ENCODE data around the gene MAP3K9.

GRCh38 chr14:70339696-70340167 is 19.8 kb downstream of the COX16 start:
- RRBS, result no CpG with 5 or more reads among the region's 3 CpGs

- RRBS, result no CpG with 5 or more reads among the region's 8 CpGs
Observed at GRCh38 chr14:70416230-70416684, 633 bp downstream of the SYNJ2BP start.

GRCh38 chr14:70559011-70559763 is 24.4 kb upstream of the ADAM20 start:
- RRBS, result no CpG with 5 or more reads among the region's 3 CpGs

DNA sequence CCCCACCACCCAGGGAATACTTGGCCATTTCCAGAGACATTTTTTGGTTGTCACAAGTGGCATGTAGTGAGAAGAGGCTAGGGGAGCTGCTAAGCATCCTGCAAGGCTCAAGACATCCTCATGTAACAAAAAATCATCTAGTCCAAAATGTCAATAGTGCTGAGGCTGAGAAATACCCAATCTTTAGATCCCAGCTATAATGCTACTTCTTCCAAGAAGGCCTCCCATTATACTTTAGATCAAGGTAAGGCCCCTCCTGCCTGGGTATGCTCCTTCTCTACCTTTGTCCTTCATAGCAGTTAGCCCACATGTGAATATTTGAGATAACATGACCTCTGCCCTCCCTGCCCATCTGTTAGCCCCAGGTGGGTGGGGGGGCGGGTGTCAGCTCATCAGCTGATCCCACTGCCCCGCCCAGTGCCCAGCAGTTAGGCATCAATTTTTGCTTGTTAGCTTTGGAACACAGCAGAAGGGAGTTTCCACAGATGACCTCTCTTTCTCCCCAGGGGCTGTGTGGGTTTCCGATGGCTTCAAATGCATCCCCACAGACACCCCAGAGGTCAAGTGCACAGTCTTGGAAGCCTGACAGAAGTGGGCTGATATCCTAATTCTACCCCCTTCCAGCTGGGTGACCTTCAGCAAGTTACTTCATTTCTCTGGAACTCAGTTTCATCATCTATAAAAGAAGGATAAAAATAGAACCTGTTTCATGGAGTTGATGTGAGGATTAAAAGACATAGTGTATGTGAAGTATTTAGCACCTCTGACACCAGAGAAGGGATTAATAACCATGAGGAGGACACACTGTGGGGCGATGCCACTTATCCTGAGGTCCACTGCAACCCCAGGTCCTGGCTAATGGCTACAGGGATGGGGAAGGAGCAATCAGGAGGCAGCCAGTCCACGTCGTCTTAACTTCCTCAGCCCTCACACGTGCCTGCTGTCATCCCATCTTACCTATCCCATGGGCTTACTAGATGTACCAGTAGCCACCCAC is 21.9 kb downstream of the TTC9 start:
- RRBS, result no CpG with 5 or more reads among the region's 7 CpGs

DNA sequence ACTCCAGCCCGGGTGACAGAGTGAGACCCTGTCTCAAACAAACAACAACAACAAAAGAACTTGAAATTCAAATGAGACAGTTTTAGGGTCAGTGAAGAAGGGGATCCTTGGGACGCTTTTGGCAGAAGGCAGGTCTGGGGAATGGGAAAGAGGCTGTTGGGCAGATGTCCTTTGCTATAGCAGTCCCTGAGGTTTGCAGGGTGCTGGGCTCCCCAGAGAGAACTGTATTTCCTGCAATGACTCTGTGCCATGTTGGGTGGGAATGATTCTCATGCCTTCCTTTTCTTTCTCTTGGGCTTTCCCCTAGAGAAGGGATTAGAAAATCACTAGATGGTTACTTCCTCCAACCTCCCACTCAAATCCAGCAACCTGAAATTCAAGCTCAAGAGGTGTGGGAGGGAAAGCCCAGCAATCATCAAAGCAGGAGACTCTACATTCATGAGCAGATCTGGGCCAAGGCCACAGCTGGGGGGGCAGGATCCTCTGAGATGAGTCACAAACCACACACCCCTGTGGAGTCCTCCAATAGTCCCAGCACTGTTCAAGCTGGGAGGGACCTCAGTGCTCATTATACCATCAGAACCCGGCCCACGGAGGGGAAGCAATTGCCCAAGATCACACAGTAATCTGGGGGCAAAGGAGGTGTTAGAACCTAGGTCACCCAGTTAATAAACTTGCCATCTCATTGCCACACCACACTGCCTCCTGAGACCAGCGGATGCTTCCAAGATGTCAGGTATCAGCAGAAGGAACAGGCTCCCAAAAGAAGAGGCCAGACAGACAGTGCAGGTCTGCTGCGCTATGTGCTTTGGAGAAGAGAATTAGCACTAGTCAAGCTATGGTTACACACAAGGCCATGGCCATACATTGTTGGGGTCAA is 65.5 kb downstream of the TTC9 start:
- RRBS, result no CpG with 5 or more reads among the region's 6 CpGs

DNA sequence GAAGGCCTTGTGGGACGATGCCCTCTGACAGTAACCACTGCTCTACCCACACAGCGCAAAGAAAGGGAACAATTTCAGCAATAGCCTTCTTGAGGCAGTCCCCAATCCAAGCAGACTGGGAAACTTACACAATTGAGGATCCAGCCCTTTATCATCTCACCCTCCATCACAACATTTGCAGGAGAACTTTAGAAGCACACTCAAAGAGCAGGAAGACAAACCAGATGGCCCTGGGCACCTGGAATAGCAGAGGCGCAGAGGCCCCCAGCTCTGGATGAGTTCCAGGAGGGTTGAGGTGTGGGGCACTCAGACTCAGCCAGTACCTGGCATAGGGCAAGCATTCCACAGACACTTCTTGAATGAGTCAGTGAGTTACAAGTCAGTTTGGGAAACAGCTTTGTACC is 54.5 kb downstream of the MAP3K9 start:
- RRBS, result no CpG with 5 or more reads among the region's 3 CpGs

- RRBS, result 1% methylated on average over 25 of the region's 103 CpGs
Observed at GRCh38 chr14:70809101-70810088, at the start of gene MAP3K9. MAP3K9 (minus strand) TSS chr14:70809513.

GRCh38 chr14:70821538-70822468 is 12.5 kb upstream of the MAP3K9 start:
- RRBS, result 3% methylated on average over 16 of the region's 74 CpGs

DNA sequence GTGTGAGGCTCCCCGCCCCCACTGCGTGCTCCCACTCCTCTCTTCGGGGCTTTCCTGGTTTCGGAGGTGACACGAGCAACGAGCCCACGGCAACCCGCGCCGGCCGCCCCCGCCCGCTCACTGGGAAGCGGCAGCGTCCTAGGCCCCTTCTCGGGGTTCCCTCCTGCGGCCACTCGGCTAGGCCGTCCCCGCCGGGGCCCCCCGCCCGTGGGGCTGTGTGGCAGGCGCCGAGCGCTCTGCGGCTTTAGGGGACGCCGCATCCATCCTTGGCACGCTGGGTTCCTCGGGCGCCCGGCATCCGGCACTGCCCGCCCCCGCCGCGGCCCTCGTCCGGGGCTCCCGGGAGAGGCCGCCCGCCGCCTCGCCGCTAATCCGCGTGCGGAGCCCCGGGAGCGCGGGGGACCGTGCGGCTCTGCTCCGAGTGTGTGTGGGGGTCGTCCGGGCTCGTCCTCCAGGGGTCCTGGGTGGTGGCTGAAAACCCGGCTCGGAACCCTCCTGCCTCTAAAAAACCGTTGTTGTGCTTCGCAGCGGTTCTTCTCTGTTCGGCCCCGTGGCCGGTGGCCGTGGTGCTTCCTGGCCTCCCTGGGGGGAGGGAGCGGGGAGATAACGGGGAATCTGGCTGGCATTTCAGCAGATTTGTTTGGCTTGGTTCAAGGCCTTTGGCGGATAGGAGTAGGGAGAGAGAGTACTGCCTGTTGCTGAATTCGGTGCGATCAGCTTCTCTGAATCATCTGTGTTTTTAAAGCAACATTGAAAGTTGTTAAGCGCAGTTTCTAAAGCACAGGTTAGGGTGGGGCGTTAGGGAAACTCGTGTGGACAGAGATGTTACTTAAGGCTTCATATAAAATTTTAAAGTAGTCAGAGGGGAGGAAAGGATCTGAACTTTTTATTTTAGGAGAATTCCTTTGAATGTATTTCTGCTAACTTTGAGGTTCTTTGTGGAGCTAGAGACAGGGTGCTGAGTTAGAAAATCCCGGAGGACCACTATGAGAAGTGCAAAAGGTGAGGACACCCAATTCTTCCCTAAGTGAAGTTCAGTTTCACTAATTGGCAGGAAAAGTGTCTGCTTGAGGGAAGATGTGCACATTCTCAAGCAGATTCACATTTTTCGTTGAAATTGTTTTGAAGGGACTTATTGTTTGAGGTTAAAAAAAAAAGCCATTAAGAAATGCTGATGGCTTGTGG is 1.3 kb downstream of the PCNX1 start:
- RRBS, result 2% methylated on average over 45 of the region's 77 CpGs

DNA sequence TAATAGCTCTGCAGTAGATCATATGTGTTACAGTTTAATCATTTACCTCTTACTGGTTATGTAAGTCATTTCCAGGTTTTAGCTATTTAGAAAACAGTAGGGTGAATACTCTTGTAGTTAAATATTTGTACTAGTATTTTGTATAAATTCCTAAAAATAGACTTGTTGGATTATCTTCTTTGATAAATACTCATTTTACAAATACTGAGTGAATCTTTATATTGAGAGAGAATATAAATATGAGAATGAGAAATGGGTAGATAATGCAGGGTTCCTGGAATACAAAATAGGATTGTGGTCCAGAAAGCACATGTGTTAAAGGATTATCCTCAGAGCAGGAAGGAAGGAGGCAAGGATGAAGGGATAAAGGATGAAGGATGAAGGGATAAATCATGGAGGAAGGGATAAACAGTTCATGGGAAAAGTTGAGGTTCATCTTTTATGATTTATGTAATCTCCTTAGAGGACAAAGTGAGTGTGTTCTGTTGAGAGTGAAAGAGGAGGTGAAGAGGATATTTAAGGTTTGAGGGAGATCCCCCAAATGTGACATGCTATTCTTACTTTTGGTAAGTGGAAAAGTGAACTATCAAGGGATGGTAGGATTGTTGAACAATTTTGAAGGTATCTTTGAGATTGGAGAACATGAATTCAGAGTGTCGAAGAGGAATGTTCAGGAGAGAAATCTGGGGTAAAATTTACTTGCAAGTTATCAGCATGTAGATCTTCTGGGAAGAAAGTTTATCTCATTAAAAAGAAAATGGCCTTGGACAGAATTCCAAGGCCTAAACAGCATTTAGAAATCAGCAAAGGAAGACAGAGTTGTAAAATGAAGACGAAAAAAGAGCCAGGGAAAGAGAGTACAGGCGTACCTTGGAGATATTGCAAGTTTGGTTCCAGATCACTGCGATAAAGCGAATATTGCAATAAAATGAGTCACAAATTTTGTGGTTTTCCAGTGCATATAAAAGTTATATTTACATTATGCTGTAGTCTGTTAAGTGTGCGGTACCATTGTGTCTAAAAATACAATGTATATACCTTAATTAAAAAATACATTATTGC is 8.7 kb downstream of the PCNX1 start:
- RRBS, result no CpG with 5 or more reads among the region's 6 CpGs

DNA sequence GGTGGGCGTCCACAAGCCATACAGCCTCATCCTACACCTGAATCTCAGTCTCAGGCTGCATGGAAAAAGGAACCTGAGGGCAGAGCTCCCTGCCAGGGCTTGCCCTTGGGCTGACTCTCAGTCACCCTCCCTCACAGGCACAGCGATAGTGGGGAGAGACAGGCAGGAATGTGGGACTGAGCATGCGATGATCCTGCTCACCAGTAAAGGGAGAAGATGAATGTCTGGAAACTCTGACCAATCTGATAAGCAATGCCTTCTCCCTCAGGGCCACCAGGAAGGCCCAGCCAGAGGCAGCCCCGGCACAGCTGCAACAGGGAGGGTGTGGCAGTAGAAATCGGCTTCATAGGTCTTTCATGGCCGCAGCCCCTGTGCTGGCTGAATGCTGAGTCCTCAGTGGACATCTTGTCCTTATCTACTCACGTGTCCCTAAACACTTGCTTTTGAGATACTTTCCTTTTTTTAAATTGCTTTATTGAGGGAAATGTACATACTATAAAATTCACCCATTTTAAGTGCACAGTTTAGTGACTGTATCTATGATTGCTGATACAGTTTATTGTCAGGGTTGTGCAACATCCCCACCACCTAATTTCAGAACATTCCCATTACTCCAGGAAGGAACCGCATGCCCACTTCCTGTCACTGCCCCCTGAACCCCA is 155.0 kb upstream of the SIPA1L1 start:
- RRBS, result no CpG with 5 or more reads among the region's 8 CpGs

GRCh38 chr14:71320831-71321216 is 548 bp downstream of the SIPA1L1 start:
- RRBS, result 2% methylated on average over 25 of the region's 55 CpGs

- RRBS, result 12% methylated on average over 17 of the region's 34 CpGs
Observed at GRCh38 chr14:71321217-71321631, 948 bp downstream of the SIPA1L1 start.

DNA sequence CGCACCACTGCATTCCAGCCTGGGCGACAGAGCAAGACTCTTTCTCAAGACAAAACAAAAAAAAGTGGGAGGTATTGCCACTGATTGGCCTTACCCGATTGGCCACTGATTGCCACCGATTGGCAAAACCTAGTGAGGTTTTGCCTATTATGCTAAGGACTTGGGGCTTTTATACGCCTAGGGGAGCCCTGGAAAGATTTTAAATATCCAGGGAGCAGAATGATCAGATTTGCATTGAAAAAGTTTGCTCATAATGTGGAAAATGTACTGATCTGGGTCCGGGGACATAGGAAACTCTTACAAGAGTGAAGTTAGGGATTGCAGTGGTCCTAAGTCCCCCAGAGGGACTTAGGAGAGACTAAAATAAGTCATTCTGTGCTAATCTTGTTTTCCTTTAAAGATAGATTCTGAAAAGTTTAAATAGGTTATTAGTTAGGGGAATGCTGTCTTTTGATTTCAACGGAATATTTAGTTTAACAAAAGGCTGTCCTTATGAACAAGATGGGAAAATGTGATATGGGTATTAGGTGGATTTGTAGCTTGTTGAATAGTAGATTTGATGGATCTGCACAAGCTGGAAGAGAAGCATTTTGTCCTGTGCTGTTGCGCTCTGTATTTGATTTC is 30.2 kb downstream of the SIPA1L1 start:
- RRBS, result no CpG with 5 or more reads among the region's 8 CpGs

- RRBS, result no CpG with 5 or more reads among the region's 1 CpG
Observed at GRCh38 chr14:71371938-71372341, 51.7 kb downstream of the SIPA1L1 start.

DNA sequence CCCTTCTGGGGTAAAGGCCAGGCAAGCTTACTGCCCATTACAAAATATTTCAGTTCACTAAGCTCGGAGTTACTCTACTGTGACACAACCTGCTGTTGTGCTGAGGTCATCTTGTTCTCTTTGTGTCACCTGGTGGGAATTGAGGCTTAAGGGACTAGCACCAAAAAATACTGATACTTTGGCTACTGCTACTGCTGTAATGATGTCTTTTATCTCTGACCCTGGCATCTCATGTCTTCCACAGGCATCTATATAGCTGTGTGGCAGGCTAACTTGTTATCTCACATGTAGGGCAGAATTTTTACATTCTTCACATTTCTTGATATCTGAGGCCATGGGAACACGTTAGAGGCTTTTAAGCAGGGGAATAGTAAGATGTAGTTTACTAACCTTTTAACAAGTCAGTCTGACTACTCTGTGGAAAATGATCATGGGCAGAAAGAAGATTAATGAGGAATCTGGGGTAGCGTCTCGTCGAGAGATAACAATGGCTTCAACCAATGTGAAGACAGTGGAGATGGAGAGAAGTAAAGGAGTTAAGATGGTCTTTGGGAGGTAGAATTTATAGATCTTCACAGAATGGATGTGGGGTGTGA is 85.4 kb downstream of the SIPA1L1 start:
- RRBS, result no CpG with 5 or more reads among the region's 5 CpGs

DNA sequence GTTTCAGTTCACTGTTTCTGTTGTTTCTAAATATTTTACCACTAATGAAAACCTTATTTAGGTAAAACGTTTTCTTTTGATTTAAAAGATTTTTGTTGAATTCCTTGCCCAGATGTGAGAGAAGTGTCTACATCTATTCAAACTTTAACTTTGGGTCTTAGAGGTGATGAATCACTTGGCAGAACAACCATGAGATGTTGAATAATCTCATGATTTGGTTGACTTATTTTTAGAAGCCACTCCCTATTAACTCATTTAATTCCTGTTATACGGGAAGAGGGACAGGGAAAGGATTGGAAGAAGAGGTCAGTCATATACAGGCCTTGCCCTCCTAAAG is 119.4 kb downstream of the SIPA1L1 start:
- RRBS, result no CpG with 5 or more reads among the region's 2 CpGs

DNA sequence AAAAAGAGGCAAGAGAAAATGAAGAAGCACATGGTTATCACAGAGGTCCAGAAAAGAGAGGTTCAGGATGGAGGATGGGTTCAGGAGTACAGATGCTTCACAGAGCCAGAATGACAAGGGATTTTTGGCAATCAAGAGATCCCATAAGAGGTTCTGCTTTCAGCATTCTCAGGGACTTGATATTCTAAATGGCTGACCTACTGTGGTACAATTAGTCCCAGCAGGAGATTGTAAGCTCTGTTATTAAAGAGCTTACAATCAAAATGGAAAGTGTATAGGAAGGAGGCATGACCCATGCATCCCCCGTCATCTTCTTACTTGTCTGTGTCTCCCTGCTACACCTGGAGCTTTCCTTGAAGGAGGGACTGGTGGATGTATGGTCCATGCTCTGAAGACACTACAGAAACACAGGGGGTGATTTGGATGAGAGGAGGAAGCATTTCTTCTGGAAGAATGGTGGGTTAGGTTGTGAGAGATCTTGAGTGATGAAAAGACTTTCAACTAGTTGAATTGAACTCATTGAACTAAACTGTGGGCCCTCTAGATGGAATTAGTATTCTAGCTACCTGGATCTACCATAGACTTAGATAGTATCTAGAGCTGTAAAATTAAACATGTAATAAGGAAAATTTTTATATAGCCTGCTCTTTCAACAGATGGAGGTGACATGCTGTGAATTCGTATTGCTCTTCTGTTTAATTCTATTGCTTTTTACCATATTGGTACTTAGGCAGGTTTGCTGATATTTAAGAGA is 264.1 kb downstream of the SIPA1L1 start:
- RRBS, result no CpG with 5 or more reads among the region's 2 CpGs

DNA sequence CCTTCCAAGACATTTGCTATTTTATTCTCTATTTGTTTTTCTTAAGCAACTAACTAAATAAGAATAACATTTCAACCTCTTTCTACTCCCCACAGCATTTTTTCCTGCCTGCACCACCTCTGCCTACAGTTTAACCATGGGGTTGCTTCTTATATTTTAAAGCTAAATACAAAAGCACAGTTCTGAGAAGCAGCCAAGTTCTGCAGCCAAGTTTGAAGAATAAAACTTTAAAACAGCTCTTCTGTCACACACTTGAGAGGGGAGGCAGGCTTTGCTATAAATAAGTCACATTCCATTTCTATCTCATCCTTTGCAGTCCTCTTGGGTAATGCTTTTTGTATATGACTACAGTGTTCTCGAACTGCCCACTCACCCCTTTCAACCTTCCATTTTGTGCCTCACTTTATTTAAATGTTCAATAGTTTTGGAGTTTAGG is 53.6 kb downstream of the RGS6 start:
- RRBS, result no CpG with 5 or more reads among the region's 1 CpG

Data from Jurkat, Clone E6-1 (cell line).